Thoracic aorta (tissue), 1 donor: Measurements from ENCODE around the gene HSPH1.

GRCh38 chr13:30833995-30834571 is 72.0 kb upstream of the MEDAG start:
- RAMPAGE, long total RNA: no peak

- RAMPAGE, long total RNA: no peak
Measured at GRCh38 chr13:30859042-30859769, 46.9 kb upstream of the MEDAG start.

- RAMPAGE, long total RNA: no peak
Measured at GRCh38 chr13:30862595-30863752, 43.1 kb upstream of the MEDAG start.

GRCh38 chr13:31046482-31047077 is 114.1 kb downstream of the TEX26 start:
- RAMPAGE, long total RNA: no peak

DNA sequence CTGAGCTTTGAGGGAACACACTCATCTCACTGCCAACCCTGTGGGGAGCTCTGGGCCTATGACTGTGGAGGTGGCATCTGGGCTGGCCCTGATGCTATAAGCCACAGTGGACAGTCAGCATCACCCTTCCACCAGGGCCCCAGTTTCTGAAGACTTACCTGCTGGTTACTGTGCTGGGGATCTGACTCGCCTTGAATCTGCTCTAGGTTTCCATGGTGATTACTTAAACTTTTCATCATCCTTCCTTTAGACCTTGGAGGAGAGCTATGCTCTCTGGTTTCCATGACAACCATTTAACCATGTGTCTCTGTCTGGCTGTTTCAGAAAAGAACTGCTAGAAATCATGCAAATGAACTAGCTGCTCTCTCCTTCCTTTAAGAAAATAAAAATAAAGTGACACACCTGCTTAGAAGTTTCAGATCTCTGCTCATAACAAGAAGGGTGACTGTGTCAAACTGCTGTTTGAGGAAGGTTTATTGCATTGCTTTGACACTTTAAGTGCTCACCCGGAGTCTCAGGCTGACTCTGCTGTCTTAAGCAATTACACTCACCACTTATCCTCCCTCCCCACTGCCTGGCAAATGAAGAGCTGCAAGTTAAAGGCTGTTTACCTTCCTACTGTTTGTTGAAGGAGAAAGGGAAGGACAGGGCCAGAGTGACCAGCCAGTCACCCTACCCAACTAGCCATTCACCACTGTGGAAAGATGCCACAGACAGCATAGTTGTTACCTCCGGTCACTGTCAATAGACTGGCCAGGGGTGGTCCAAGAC is 87.7 kb downstream of the HSPH1 start:
- RAMPAGE, long total RNA: no peak

DNA sequence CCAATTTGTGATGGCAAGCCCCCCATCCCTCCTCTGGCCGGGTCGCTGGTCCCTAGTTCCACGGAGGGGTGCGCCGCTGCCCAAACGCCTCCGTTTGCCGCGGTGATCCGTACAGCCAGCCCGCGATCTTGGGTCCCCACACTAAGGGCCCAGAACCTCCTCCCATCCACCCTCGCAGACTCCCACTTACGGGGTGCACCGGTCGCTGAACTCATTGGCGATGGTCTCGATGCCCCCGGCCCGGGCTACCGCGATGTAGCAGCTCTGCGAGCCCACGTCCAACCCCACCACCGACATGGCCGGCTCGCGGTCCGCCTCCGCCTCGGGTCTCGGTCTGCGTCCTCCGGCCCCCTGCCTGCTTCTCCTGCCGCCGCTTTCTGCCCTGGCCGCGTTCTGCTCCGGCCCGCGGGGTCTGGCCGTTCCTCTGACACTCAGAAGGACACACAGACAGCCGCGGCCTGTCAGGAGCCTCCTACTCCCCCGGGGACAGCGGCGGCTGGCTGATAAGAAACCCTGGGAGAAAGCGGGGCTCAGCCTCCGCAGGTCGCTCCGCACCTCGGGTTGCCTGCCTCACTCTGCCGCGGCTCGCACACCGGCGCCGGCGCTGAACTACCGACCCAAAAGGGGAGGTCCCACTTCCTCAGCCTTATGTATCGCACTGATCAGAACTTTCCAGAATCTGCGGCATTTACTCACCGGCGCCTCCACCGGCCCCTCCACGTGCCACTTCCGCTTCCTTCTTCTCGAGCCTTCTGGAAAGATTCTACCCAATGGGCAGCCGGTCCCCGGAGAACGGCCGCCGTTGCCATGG is at the start of gene HSPH1:
Gene HSPH1, minus strand, starts transcription at position 619 of the 811 bp plus-strand sequence.
- RAMPAGE, long total RNA: start-site peak on the minus strand centred at position 663 of the sequence, 166 bp wide, 189 reads

GRCh38 chr13:31286590-31287471 is 87.1 kb downstream of the B3GLCT start:
- RAMPAGE, long total RNA: no peak

GRCh38 chr13:31374620-31374972 is 174.8 kb downstream of the B3GLCT start:
- RAMPAGE, long total RNA: no peak

- RAMPAGE, long total RNA: no peak
Measured at GRCh38 chr13:32159195-32159520, 127.6 kb downstream of the FRY start.

DNA sequence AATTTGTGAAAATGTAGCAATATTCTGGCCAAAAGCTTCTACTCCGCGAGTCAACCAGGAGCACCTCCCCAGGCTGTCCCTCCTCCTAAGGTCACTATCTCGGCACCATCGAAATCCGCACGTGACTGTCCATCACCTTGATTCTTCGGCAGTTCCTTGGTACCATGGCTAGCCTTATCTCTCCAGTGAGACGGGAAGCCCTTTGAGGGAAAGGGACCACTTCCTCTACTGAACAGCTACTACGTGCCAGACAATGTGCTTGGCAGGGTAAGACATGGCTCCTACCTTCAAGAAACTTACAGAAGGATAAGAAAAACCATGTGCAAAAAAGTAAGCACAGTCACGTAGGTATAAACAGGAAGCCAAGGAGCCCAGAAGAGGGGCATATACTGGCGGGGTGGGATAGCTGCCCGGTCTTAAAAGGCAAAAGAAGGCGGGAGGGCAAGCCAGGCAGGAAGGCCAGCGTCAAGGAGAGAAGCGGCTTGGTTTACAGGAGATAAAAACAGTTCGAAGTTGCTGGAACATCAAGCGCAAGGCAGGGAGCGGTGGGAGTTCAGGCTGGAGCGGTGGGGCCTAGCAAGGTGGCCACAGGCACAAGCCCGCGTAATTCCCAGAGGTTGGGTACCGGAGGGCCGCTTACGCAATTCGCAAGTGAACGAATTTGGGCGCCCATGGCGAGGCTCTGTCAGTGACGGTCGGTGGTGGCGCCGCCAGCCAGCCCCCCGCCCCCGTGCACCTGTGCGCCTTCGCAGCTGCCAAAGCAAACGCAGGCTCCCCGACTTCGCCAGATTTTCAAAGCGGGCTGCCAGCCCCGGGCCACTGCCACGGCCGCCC is 1.2 kb downstream of the N4BP2L1 start:
- RAMPAGE, long total RNA: no peak

DNA sequence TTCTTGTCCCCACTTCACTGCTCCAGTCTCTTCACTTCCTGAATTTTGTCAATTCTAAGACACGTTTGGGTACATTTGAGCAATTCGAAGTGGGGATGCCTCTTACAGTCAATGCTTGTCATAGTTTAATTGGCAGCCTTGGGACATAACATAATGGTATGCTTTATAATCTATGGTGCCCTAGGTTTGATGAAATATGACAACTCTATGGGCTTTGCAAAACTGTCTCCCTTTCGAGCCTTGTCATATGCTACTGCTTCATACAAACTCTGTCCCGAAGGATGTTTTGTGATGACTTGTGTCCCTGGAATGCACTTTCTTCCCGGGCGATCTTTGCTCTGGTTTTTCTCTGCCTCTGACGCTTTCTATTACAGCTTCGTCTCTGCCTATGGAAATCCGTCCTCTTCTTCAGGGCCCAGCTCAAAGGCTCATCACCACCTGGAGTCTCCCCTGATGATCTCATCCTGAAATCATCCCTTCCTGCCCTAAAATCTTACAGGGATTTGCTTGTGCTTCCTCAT is 191.6 kb upstream of the KL start:
- RAMPAGE, long total RNA: no peak

DNA sequence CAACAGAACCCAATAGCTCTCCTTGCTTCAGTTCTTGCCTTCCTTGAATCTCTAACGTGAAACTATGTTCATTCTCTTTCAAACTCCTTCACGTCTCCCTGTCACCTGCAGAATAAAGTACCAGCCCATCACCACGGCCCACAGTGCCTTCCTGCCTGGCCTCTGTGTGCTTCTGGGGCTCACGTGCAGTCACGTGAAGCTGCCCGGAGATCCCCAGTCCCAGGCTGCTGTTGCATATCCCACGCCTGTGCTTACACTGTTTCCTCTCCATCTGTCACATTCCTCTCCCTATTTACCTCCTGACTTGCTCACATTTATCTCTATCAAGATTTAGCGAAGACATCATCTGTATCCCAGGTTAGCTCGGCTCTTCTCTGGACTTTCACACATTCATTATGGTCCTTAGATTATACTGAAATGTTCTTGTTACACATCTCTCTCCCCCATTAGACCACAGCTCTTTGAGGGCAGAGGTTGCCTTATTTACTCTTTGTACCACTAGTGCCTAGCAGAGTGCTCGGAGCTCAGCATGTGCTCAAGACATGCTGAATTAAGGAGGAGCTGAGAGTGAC is 102.7 kb downstream of the STARD13 start:
- RAMPAGE, long total RNA: no peak

DNA sequence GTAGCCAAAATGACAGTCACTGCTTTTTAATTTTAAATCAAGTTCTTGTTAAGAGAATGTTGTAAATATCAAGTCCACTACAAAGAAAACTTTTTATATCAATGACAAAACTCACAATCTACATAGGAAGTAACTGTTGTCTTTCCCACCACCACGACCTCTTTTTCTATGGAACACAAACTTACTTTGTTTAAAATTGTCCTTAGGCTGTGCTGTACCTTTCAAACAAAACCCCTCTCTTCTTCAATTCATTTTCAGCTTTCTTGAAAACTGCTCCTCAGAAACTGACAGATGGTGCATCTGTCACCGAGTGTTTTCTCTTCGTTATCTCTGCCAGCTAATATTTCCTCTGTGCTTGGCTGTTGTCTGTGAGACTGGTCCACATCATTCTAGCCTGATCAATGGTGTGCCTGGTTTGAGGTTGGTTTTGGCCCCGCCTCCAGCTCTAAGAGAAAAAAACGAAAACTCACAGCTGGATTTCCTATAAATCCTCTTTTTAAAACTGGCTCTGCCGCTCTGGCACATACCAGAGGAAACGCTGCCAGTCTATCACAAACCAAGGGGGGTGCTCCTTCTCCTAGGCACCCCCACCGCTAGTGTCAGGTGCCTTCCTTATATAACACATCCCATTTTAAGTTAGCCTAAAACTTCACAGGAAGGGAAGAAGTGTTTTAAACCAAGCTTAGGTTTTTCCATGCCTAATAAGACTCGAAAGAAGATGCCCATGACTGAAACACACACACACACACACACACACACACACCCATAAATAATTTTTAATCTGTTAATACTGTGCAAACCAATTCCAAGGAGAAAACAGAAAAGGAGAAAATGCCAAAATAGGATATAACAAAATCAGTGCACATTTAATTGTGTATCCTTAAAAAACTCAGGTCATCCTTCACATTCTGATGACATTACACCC is 79.7 kb downstream of the STARD13 start:
- RAMPAGE, long total RNA: start-site peak on the minus strand centred at position 386 of the sequence, 21 bp wide, 78 reads

- RAMPAGE, long total RNA: no peak
Measured at GRCh38 chr13:33228746-33229566, 56.6 kb downstream of the STARD13 start.

DNA sequence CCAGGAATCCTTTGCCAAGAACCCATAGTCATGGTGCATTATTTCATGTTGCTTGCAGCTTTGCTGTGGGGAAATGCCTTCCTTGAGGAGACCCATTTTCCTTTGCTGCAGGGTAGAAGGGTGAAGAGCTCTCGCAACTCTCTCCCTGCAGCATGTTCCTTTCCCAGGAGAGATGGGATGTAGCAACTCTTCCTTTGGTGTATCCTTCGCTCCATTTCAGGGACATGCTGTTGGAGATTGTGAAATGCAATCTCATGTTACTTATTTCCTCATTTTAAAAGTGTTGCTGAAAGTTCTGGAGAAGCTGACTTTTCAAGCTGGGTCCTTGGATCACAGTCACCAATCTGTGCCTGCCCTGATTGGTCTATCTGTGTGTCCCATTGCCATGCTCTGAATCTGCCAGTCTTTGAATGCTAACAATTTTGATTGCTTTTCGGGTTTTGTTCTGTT is 69.9 kb upstream of the STARD13 start:
- RAMPAGE, long total RNA: no peak

DNA sequence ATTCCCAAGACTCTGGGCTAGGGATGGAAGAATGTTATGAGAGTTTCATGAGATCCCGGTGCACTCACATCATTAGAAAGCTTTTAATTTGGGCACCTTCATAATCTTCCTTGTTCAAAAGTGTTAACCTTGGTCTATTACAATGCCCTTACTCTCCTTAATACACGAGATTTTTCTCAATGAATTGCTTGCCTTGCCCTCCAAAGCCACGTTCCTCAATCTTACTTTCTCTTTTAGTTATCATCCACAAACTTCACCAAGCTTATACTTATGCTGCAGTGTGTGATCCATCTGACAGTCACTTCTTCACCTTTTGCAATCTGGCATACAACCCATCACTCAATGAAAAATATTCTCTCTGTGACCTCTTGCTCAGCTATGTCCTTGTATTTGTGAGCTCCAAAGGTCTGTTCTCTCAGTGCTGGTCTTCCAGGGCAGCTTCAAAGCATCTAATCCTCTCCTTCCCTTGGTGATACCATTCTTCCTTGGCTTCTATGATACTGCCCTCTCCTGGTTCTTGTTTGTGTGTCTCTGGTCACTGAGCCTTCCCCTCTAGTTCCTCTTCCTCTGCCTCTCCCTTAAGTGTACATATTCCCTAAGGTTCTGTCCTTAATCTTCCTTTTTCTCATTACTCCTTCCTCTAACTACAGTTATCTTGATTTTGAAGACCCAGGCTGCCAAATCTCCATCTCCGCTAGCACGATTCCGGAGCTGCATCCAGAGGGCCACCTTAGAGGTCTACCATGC is 202.2 kb upstream of the STARD13 start:
- RAMPAGE, long total RNA: no peak

DNA sequence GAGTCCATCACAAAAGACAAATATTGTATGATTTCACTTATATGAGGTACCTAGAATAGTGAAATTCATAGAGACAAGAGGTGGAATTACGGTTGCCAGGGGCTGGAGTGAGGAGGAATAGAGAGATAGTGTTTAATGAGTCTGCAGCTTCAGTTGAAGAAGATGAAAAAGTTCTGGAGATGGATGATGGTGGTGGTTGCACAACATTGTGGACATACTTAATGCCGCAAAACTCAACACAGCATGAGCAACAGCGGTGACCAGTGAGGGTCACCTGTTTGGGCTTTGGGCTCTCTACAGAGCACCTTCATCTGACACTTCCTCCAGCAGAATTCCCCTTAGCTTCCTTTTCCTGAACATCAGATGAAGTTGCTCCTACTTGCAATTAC is 163.1 kb downstream of the DCLK1 start:
- RAMPAGE, long total RNA: no peak

GRCh38 chr13:36069666-36070098 is 61.5 kb downstream of the DCLK1 start:
- RAMPAGE, long total RNA: no peak

DNA sequence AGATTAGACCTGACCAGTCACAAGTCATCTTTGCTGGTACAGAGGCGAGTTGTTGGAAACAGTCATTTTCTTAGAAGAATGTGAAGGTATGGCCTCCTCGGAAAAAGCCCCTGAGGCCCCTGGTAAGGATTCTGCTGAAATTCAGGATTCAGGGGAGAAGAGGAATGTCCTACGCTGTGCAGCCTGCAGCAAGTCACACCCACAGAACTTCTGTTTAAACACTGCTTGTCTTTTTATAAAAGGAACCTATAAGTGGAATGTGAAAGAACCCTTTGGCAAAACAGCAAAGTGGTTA is 11.1 kb upstream of the SPART start:
- RAMPAGE, long total RNA: no peak

- RAMPAGE, long total RNA: no peak
Measured at GRCh38 chr13:36827912-36828719, 9.1 kb downstream of the RFXAP start.